Occipital lobe (tissue), 2 donors: ENCODE data around the gene TRPM5.

DNA sequence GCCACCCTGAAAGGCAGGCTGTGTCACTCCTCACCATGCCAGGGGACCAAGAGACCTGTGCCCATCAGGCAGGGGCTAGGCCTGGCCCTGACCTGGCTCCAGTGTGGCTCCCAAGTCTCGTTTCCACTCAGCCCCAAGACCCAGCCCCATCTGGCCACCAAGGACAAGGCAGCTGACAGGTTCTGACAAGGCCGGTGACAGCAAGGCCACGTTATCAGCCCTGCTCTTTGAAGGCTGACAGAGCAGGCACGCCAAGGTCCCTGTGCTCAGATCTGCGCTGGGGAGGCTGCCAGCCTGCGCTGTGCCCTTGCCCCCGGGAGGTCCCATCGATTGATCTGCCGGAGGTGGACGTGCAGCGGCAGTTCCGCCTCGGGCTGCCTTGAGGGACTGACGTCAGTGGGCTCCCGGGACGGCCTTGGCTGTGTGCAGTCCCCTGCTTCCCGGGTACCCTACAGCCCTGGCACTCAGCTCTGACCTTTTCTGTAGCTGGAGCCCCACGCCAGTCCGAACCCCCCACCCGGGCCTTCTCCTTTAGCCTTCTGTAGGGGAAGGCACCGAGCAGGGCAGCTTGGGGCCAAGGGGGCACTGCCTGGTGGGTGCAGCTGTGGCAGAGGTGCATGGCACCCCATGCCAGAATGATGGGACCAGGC is 3.8 kb downstream of the TNNI2 start:
- RAMPAGE, long total RNA: no peak

GRCh38 chr11:1843094-1843619 is 4.4 kb downstream of the TNNI2 start:
- RAMPAGE, long total RNA: no peak

- RAMPAGE, long total RNA: no peak
Measured at GRCh38 chr11:1844012-1845020, 5.5 kb downstream of the TNNI2 start.

GRCh38 chr11:1871674-1872331 is 18.9 kb downstream of the LSP1 start:
- RAMPAGE, long total RNA: no peak

DNA sequence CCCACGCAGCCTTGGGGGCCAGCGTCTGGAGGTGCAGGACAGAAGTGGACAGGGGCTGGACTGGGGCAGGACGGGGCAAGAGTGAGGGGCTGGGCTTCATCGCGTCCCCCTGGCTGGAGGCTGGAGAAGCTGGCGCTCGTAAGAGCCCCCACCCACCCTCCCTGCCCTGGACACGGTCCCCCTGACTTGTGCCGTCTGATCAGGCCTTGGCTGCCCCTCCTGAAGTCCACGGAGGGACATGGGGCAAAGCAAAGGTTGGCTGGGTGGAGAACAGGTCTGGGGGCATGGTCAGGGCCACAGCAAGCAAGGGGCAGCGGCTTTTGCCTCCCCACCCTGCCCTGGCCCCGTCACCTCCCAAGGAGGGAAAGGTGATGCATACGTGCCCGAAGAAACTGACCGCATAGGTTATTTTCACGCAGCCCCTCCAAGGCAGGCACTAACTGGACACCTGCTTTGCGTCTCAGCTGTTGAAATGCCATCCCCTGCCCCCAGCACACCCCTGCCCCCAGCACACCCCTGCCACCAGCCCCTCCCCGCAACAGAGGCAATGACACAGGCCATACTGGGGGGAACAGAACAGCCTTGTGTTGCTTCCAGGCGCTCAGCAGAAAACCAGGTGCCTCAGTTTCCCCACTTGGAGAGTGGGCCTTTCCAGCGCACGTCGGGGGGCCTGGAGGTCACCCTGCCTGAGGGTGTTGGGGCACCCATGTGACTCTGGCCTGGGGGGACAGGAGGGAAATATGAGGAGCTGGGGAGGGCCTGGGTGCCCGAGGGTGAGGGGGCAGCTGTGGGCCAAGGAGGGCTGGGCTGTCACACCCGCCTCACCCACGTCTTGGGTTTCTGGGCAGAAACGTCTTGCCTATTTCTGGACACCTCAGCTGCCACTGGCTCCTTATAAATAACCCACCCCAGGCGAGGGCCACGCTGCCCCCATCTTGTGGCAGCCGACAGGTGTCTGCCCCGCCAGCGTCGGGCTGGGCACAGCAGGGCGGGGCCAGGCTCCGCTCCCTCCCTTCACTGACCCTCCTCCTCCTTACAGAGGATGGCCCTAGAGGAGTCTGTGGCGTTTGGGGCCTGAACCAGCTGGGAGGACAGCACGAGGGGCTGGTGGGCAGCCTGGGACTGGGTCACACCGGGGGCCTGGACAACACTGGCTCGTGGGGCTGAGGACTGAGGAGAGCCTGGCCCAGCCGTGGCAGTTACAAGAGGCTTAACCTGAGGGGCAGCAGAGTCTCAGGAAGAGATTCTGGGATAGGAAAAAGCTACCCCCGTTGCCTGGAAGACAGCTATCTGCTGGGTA is 1.3 kb downstream of the TNNT3 start:
- RAMPAGE, long total RNA: no peak

DNA sequence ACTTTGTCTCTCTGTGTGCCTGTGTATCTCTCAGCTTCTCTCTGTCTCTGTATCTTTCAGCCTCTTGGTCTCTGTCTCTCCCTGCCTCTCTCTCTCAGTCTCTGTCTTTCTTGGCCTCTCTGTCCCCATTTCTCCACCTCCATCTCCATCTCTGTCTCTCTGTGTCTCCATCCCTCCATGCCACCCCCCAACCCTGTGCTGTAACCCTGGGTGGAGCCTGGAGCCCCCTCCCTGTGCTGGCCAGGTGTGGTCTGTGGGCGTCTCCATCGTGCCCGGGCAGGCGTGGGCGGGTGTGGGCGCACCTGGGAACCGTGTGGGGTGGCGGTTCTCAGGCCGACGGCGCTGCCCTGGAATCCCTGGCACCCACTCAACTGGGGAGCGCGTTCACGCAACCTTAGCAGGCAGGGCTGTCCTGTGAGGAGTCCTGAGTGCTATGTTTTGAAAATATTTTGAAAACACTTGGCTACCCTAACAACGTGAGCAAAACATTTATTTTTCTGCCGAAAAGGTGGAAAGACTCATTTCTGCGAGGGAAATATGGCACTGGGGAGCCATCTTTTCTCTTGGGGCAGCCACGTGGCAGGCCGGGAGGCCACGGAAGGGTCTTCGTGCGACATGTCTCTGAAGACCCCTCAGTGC is 4.7 kb downstream of the TNNT3 start:
- RAMPAGE, long total RNA: no peak

GRCh38 chr11:1995760-1996926 is 49.0 kb downstream of the MRPL23 start:
- RAMPAGE, long total RNA: no peak

DNA sequence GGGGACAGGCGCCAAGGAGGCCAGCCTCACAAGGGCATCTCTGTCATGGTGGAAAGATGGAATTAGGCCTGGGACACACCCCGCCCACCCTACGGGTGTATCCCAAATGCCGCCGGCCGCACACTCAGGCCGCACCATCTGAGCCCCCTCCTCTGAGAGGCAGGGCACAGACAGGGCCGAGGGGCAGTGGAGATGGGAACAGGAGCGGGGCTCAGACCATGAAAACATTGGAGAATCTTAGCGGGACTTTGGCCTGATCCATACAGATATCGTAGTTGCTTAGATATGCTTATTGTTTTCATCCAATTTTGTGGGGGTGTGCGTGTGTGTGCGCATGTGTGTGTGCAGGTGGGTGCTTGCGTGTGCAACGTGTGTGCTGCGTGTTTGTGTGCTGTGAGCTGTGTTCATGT is 8.1 kb downstream of the IGF2 start:
- RAMPAGE, long total RNA: no peak

DNA sequence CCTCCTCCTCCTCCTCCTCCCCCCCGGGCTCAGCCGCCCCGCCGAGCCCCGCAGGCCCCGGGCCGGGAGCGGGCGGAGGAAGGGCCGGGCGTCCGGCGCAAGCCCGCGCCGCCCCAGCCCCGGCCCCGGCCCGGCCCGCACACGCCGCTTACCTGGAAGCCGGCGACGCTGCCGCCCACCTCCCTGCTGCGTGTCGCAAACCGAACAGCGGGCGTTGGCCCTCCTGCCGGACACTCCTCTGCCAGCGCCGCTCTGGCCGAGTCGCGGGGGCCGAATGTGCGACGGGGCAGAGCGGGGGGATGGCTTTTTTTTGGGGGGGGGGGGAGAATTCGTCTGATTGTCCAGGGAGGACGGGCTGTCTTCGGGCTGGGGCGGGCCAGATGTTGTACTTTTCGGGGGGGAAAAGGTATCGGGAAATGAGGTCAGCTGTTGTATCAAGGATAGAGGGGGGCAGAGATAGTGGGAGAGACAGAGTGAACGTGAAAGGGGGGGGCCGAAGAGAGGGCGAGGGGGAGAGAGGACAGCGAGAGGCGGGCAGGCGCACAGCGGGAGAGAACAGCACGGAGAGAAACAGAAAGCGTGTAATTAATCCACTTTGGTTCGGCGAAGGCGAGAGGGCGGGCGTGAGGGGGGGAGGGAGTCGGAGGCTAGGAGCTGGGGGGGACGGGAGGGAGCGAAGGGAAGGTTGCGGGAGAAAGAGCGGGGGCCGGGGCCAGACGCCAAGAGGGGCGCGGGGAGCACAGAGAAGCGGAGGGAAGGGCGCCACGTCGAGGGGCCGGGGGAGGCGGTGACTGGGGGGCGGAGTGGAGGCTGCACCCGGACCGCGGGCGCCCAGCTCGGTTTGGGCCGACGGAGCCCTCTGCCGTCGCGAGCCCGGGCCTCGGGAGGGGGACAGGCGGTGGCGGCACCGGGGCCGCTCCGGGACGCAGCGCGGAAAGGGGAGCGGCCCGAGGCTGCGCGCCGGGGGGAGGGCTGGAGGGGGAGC is 820 bp downstream of the IGF2 start:
- RAMPAGE, long total RNA: no peak

GRCh38 chr11:2307030-2307340 is 5.2 kb downstream of the TSPAN32 start:
- RAMPAGE, long total RNA: no peak

DNA sequence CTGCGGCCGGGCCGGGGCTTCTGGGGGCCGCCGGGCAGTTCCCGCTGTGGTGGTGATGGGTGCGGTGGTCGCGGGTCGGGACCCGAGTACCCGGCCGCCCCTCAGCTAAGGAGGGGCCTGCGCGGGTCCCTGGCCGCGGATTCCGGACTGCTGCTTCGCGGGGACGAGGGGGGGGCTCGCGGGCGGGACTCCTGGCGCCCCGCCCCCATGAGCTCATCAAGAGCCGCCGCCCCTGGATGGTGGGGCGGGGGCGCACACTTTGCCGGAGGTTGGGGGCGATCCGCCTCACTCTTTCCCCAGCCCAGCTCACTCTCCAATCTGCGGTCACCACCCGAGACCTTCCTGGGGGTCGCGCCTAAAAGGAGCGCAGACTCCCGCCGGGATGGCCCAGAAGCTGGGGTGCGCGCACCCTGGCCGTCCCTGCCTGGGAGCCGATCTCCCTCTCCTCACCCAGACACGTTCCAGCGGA is 773 bp downstream of the CD81 start:
- RAMPAGE, long total RNA: no peak

GRCh38 chr11:2393984-2394591 is 6.5 kb upstream of the TSSC4 start:
- RAMPAGE, long total RNA: no peak

- RAMPAGE, long total RNA: no peak
Measured at GRCh38 chr11:2401124-2402132, 878 bp downstream of the TSSC4 start.

DNA sequence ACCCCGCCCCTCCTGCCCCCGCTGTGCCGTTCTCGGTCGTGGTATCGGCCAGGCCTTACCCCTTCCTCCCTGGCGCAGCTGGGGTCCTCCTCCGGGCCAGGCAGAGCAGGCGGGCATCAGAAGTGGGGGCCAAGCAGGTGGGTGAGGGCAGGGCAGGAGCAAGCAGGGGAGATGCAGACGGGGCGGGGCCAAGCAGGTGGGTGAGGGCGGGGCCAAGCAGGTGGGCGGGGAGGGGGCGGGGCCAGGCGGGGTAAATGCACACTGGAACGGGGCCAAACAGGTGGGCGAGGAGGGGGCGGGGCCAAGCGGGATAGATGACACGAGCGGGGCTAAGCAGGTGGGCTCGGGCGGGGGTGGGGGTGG is at the start of gene TRPM5:
TRPM5 (minus strand) TSS at position 143 of the 363 bp plus-strand sequence.
- RAMPAGE, long total RNA: no peak

DNA sequence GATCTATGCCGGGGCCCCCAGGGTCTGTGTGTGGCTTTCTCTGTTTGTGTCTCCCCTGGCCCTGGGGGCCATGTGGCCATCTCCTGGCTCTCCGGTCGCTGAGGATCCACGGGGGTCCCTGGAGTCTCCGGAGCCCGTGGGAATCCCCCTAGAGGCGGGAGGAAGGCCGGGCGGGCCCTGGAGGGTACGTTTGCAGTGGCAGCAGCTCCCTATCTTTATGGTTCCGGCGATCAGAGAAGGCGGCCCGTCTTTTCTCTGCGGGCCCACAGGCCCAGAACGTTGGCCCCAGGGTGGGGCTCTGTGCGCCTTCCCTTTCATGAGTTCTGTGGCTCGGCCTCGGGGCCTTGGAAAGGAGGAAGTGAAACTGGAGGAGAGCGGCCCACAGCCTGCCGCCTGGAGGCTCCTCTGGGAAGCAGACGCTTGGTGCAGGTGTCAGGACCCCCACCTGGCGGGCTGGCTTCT is 82.1 kb downstream of the KCNQ1 start:
- RAMPAGE, long total RNA: no peak

DNA sequence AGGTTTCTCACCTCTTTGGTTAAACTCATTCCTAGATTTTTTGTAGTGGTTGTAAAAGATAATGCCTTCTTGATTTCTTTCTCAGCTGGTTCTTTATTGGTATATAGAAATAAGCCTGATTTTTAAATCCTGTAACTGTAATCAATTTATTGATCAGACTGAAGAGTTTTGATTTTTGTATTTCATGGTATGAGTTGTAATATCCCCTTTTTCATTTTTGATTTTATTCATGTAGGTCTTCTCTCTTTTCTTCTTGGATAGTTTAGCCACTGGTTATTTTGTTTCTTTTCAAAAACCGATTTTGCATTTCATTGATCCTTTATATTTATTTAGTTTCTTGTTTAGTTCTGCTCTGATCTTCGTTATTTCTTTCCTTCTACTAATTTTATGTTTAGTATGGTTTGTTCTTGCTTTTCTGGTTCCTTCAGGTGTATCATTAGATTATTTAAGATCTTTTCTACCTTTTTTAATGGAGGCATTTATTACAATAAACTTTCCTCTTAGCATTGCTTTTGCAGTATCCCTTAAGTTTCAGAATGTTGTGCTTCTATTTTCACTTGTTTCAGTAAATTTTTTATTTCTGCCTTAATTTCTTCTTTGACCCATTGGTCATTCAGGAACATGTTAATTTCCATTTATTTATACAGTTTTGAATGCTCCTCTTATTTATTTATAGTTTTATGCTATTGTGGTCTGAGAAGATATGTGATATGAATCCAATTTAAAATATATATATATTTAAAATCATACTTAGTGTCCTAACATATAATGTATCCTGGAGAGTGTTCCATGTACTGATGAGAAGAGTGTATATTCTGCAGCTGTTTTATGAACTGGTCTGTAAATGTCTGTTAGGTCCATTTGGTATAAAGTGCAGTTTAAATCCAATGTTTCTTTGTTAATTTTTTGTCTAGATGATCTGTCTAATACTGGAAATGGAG is 197.8 kb downstream of the KCNQ1 start:
- RAMPAGE, long total RNA: no peak

- RAMPAGE, long total RNA: no peak
Measured at GRCh38 chr11:2700562-2701704, 184.6 kb downstream of the CDKN1C start.

DNA sequence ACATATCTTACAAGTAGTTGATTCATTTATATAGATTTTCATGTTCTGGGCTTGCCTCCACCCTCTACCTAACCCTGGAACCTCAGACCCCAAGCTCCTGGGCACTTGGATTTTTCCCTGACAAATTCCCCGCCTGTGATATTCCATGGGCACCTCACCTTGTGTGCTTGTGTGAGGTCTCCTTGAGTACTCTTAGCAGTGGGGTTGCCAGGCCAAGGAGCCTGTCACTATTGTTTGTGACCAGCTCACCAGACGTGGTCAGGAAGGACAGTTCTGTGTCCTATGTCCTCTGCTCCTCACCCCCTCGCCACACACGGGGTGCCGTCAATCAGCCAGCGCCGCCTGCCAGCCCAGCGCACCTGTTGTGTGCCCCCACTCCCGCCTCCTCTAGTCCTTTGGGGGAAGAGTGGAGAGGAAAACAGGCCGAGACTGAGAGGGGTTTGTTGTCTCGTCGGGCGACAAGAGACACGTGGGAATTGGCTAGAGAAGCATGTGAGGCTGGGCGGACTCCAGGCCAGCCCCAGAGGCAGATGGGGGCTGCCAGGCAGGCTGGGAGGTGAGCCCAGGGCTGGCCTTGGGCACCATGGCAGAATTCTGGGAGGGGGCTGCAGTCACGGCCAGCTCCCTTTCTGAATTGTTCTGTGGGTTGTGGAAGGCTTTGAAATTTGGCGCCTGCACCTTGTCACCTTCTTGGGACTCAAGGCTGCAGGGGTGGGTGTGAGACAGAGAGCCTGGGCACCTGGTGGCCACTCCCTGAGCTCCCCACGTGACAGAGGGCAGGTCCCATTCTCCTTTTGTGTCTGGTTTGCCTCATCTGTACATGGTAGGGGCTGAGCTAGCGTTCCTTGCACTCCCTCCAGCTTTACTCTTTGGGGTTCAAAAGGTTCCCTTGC is 182.8 kb downstream of the CDKN1C start:
- RAMPAGE, long total RNA: no peak

DNA sequence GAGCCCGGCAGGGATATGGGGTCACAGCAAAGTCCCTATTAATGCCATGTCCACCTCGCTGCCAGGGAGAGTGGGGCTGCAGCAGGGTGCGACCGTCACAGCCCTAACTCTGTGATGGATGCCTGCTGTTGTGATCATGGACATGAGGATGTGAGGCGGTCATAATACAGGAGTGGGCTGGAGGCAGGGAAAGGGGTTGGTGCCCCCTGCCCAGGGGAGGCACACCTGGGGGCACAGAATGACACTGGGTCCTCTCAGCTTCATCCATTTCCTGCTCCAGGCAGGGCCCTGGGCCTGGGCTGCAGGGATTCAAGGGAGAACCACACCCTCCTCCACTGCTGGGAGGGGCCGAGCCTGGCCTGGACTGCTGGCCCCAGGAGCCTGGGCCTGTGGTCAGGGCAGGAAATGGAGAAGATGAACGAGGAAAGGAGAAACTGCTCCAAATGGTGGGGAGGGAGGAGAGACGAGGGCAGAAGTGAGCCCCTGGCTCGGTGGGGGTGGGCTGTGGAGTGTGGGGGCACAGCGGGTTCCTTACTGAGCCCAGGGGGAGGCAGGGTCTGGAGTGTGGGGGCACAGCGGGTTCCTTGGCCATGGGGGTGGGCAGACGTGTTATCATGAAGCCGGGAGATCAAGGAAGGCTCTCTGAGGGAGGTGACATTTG is 147.7 kb downstream of the CDKN1C start:
- RAMPAGE, long total RNA: no peak

DNA sequence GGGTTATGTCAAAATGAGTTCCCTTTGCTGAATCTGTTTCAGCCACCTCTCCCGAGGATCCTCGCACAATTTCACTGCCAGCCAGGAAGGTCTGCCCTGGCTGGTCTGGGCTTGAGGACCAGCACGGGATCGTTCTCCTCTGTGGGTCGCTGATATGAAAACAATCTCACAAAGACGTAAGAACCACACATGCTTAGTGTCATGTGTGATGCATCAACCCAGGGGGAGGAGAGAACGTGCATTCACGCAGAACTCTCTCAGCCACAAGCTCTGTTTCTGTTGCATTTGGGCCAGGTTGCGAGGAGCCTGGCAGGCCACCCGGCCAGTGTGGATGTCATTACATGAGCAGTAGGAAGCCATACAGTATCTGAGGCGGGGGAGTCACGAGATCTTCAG is 132.7 kb downstream of the CDKN1C start:
- RAMPAGE, long total RNA: no peak